Monocyte (primary cell): ENCODE results near the genes ASAP3 and MYOM3.

- PRO-cap, 2 experiments = no peak in any of the 2 experiments
Measured at GRCh38 chr1:23451891-23452519, 27.5 kb upstream of the TCEA3 start.

DNA sequence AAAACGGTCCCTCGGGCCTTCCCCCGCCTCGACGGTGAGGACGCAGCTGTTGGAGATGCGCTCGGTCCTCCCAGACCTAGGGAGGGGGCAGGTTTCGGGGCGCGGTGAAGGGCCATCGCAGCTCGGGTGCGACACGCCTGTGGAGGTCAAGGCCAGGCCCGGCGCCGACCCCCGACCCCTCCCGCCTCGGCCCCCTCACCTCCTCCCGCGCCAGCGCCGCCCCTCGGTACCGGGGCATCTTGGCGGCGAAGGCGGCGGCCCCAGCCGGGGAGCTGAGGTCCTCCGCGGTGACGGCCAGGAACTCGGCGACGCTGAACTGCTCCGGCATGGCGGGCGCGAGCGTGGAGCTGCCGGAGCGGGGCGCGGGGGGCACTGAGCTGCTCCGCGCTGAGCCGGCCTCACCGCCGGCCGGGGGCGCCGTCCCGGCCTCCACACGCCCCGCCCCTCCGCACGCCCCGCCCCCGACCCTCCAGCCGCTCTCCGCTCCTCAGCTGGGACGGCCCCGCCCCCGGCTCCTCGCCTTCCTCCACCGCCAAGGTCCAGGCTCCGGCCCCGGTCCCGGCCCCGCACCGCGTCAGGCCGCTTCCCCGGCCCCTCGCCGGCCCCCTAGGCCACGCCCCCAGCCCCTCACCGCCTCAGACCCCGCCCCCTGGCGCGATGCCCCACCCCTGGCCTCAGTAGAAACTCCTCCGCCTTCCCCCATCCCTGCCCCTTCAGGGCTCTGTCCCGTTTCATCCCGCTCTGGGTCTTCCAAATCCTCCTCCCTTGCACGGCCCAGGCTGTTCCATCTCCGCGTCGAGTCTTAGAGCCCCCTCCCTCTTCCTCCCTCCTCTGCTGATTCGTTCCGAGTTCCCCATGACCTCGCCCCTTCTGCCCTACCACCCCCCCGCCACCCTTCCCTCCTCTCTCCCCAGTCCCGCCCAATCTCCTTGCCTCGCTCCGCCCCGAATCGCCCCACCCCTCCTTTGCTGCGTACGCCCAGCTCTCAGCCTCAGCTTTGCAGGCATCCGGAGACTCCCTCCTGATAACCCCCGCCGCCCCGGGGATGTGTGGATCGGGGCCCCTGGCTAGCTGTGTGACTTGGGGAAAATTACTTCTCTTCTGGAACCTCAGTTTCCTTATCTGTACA, at the start of gene ASAP3:
Gene ASAP3 (minus strand): TSS at position 374 of the 1,129 bp plus-strand sequence.
- PRO-cap, 2 experiments = no peak in any of the 2 experiments

- PRO-cap, 2 experiments = no peak in any of the 2 experiments
Measured at GRCh38 chr1:23534798-23535267, 3.8 kb upstream of the E2F2 start.

- PRO-cap, 2 experiments = no peak in any of the 2 experiments
Measured at GRCh38 chr1:23548533-23549379, 10.5 kb downstream of the ID3 start.

- PRO-cap, 2 experiments = no peak in any of the 2 experiments
Measured at GRCh38 chr1:23611836-23612380, 52.6 kb upstream of the ID3 start.

DNA sequence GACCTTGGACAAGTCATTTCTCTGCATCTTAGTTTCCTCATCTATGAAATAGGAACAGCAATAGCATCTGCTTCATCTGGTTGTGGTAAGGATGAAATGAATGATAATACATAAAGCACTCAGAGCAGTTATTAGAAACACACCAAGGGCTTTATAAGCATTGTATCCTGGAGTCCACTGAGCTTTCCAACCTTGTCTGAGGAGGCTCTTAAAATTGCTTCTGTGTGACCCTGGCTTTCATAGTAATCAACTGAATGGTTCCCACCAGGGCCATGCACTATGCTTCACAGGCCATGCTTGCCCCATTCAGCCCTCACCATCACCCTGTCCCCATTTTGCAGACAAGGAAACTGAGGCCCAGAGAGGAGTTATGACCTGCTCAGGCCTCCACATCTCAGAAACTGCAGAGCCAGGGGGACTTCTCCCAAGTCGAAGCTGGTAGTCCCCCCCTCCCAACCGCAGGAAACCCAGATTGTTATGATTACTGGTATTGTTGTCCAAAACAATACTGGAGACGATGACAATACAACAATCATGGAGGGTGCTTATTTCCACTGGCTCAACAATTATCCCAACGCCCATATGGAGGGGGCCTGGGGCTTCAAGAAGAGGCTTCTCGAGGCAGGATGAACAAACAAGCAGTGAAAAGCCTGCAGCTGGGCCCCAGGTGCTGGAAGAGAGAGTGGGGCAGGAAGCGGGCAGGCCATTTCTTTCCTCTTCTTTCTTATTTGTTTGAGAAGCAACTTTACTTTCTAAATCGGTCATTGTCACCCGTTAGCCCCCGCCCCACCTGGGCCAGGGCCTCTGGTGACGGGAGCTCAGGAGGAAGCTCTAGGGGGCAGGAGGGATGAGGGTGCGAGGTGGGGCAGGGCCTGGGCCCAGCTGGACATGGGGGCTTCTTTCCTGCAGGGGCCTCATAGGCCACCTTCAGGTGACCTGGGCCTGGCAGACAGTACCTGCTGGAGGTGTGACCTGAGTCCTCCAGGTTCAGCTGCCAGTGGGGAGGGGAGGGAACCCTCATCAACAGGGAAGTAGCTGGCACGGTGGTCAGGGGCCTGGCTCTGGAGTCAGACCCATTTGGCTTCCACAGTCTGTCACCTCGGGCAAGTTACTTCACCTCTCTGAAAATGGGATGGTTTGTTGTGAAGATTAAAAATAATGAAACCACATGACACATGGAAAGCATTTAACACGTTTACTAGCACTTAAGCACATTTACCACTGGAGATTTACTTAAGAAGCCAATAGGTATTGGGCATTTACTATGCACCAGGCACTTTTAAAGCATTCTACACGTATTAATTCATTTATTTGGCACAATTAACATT, 53.7 kb upstream of the ID3 start:
- PRO-cap, 2 experiments = no peak in any of the 2 experiments

DNA sequence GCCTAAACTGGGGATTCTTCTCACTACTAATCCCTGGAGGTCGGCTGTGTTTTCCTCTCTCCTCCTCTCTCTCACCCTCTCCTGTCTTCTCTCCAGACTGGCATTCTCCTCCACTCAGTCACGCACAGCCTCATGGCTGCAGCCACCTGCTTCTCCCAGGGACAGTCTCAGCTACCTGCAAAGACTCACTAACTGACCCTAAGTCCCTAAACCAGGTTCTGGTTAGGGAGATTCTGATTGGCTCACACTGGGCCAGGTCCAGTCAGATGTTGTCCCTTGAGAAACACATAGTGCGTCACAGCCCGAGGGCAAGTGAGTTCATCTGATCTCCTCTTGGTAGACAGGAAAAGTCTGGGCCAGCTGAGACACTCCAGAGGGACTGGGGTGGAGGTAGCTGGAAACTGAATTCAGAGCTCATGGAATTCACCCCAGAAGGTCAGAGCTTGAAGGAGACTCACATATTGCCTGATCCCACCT, 40.5 kb upstream of the RPL11 start:
- PRO-cap, 2 experiments = no peak in any of the 2 experiments

DNA sequence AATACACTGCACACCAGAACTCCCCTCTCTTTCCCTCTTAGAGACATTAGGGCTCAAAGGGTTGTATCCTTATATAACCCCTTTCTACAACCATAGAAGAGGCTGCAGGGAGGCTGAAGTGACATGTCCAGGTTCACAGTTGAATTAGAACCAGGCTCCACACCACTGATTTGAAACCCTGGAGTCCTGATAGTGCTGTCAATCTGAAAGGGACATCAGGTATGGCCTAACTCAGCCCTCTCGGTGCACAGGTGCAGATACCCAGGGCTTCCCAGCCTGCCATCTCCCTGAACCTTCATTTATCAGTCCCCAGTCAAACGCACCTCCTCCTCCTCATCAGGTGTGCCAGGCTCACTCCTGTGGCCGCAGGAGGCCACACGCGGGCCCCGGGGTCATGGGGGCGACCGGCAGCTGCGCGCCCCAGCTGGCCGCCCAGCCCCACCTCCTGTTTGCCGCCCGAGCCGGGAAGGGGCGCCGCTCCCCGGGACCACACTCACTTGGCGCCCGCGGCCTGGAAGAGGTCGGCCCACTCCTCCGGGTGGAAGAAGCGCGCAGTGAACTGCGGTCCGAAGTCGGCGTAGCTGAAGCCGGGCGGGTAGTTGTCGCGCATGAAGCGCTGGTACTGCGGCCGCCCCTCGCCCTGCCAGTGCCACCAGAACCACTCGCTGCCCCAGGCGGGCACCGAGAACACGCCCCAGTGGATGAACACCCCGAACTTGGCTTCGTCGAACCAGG, 522 bp downstream of the FUCA1 start:
- PRO-cap, 2 experiments = no peak in any of the 2 experiments

DNA sequence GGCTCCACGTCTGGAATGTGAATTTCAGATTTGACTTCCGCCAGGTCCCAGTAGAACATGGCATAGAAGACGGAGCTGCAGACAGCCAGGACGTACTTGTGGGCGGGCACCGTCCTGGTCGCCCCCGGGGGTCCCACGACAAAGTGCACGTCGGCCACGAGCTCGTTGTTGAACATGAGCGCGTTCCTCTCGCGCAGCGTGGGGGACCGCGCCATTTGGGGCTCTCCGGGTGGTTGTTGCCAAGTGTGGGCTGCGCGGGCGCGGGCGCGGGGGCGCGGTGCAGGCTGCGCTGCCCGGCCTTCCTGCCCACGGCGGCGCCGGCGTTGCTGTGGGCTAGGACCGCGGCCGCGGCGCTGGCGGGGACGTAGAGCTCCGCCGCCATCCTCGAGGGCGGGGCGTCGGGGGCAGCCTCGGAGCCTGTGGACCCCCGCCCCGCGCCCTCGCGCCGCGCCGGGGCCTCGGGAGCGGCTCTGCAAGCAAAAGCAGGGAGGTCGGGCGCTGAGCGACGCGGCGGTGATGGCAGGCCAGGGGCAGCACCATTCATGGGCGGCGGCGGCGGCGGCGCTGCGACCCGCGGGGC, 10.5 kb downstream of the CNR2 start:
- PRO-cap, 2 experiments = no peak in any of the 2 experiments

GRCh38 chr1:23966506-23967587, 7.2 kb downstream of the PNRC2 start:
- PRO-cap, 2 experiments = no peak in any of the 2 experiments

- PRO-cap, 2 experiments = peak in 1 of 2 experiments; most common plus-strand start chr1:23980113 (in 1); most common minus-strand start chr1:23980130 (in 1)
Measured at GRCh38 chr1:23979147-23980200, 653 bp downstream of the SRSF10 start.

- PRO-cap, 2 experiments = no peak in any of the 2 experiments
Measured at GRCh38 chr1:24105689-24106248, 6.2 kb downstream of the MYOM3 start.

- PRO-cap, 2 experiments = no peak in any of the 2 experiments
Measured at GRCh38 chr1:24108289-24109428, 3.3 kb downstream of the MYOM3 start.

GRCh38 chr1:24112025-24113034, at the start of gene MYOM3:
Gene MYOM3, minus strand, starts transcription at chr1:24112135.
- PRO-cap, 2 experiments = no peak in any of the 2 experiments

DNA sequence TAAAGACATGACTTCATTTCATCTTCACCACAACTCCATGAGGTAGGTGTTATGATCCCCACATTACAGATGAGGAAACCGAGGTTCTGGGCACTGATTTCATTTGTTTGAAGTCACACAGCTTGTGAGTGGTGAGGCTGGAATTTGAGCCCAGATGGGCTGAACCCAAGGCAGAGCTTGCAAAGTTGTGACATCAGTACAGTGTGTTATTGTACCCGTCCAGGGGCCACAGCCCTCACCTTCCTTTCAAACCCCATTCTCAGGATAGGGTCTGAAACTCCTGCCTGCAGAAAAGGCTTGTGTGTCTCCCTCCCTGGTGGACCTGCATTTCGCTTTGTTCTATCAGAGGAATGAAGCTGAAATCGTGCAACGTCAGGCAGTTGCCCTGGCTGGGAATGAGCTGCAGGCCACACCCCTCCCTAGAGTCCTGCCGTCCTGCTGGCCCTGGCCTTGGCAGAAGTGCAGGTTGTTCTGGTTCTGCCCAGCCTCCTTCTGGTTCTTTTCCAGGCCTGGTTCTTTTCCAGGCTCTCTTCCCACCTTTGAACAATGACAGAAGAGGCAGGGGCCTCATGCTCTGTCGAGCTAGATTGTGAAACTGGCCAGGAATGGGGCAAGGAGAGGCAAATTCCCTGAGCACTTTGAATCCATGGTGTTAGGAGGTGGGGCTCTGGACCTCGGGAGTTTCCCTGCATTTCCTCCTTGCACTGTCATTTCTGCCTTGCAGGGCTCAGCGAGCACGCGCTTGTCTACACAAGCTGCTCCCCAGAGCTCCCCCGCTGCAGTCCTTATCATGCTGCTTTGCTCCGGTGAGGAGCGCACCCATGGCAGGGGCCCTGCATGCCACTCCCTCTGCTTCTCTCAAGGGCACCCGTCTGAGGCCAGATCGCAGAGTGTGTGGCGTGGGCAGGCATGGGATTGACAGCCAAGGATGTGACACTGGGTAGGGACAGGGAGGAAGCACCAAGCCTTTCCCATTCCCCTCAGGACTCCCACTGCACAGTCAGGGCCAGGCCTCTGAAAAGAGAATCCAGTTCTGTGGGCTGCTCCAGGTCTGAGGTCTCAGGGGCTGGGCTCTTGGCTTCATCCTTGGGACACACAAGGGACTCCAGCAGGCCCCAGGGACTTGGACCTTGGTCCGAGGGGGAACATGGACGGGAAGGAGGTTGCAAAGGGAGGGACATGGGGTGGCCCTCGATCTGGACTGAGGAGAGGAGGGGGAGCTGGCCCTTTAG, 8.3 kb upstream of the MYOM3 start:
- PRO-cap, 2 experiments = no peak in any of the 2 experiments

GRCh38 chr1:24150133-24150881, 7.4 kb upstream of the IL22RA1 start:
- PRO-cap, 2 experiments = no peak in any of the 2 experiments

- PRO-cap, 2 experiments = no peak in any of the 2 experiments
Measured at GRCh38 chr1:24186595-24187065, 459 bp downstream of the IFNLR1 start.

- PRO-cap, 2 experiments = no peak in any of the 2 experiments
Measured at GRCh38 chr1:24205900-24206508, 18.9 kb upstream of the IFNLR1 start.

GRCh38 chr1:24417680-24418213, 2.1 kb downstream of the NIPAL3 start:
- PRO-cap, 2 experiments = no peak in any of the 2 experiments

DNA sequence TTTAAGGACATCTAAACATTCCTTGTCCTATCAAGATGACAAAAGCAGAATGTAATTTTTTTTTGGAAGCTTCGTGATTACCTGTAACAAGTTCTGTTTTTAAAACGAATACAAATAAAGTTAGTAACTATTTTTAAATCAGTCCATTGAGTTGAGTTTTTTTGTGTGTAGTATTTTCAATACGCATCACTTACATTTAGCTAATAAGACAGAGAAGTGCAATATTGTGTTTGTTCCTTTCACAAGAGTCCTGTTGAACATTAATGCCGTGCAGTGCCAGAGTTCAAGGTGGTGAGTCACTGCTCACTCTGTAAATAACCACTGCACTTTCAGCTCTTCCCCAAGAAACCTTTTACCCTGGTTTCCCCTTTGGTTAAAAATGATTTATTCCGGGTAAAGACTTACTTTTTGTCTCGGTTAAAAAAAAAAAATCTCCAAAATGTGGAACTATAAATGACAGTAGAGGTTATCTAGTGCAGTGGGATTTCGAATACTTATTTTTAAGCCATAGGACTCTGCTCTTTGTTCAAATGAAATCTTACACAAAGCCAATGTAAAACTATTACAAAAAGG, 14.9 kb upstream of the NCMAP start:
- PRO-cap, 2 experiments = no peak in any of the 2 experiments